Colic lymph node (tissue), 1 donor: ENCODE measurements around the genes MPHOSPH8 and CRYL1.

GRCh38 chr13:18297368-18297800 lies 884.2 kb downstream of the TUBA3C start:
- PRO-cap = no peak

GRCh38 chr13:18905074-18905503 lies 276.5 kb downstream of the TUBA3C start:
- PRO-cap = no peak

- PRO-cap = no peak
These were observed 57.8 kb upstream of the TUBA3C start for GRCh38 chr13:19239423-19239828.

GRCh38 chr13:19632926-19633877 lies at the start of gene MPHOSPH8:
Gene MPHOSPH8, plus strand, starts transcription at chr13:19633659.
- PRO-cap = unidirectional peak, plus-strand start at chr13:19633298; bidirectional peak, plus-strand start at chr13:19633651, minus-strand start at chr13:19633474

- PRO-cap = no peak
These were observed 11.9 kb downstream of the ZMYM2 start for GRCh38 chr13:19970160-19971071.

GRCh38 chr13:20090968-20091389 lies 69.9 kb downstream of the GJA3 start:
- PRO-cap = no peak

DNA sequence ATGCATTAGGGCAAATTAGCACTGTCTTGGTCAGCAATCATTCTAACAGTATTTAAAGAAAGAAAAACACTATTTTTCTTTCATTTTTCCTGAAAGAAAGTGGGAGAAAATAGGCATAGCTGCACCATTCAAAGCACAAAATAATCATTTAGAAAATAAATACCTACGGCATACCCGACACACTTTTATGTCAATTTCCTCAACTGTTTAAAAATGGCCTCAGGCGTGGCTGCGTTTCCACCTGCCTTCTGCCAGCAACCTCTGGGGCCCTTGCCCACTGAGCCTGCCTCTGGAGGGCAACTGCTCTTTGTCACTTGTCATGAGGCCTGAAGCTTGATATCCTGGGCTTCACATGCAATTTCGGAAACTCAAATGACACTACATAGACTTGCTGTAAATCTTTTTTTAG lies 19.8 kb downstream of the GJA3 start:
- PRO-cap = no peak

DNA sequence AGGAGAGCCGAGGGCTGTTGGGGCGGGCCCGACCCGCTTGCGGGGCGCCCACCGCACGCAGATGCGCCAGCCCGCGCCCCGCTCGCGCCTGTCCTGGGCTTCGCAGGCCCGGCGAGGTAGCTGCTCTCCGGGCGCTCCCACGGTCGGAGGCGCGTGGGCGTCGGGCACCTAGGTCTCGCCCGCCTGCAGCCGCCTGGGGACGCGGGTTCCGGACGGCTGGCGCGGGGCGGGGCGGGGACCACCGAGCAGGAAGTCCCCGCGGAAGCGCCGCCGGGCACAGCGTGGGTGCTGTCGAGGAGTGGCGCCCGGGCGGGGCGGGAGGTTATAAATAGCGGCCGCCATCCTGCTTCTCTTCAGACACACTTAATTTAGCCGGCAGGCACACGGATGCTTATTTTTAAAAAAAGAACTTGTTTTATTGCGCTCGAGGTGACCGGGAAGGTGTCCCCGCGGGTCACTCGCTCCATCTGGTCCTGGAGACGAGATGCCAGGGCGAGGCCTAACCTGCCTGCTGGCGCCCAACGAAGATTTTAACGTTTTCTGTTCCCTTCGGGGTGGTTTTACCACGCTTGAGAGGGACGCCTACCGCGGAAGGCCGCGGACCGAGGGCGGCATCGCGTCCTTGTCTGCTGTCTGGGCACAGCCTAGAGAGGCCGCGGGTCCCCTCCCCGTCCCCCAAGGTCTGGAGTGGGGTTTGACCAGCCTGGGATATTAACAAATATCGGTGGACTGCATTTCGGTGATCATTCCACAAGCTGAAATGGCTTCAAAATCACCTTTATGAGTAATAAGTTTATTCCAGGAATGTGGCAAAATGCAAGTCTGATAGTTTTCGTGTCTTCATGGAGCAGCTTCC lies 724 bp upstream of the GJA3 start:
- PRO-cap = unidirectional peak, plus-strand start at position 356 of the sequence

DNA sequence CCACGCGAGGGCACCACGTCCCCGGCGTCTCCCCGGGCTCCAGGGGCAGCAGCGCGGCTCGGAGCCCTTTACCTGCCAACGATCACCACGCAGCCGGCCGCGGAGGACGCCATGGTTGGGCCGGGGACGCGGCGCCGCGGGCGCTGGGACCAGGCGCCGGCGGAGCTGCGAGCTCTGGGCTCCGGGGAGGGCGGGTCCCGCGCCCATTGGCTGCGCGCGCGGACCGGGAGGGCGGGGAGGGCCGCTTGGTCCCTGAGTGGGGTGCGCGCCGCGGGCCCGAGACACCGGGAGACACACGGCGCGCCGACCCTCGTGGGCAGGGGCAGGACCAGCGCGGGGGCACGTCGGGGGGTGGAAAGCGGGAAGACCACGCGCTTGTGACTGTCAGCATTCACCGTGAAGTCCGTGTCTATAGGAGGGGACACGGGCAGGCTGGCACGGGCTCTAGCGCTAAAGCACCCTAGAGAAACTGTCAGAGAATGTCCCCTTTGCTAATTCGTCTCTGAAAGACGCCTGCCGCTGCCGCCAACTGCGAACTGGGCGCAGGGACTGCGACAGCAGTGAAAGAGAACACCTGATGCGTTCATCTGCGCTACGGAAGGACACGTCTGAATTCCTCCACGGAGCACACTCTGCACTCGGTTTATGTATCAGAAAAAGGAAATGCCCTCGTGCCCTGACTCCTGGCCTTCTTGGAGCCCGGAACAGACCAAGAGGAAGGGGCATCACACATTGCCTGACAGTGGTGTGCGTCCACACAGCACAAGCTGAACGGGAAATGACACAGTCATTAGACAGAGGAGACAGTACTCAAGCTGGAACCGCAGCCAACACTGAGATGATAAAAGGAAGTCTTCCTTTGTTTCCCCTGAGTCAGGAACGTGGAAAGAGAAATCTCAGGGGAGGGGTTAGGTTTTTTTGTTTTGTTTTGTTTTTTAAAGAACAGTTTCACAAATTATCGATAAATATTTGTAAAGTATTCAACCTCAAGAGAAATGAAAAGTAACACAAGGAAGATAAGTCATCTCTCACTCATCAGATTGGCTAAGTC lies at the start of gene CRYL1:
Gene CRYL1, minus strand, starts transcription at position 176 of the 1,051 bp plus-strand sequence.
- PRO-cap = bidirectional peak, plus-strand start at position 255 of the sequence, minus-strand start at position 167 of the sequence; bidirectional peak, plus-strand start at position 790 of the sequence, minus-strand start at position 504 of the sequence

DNA sequence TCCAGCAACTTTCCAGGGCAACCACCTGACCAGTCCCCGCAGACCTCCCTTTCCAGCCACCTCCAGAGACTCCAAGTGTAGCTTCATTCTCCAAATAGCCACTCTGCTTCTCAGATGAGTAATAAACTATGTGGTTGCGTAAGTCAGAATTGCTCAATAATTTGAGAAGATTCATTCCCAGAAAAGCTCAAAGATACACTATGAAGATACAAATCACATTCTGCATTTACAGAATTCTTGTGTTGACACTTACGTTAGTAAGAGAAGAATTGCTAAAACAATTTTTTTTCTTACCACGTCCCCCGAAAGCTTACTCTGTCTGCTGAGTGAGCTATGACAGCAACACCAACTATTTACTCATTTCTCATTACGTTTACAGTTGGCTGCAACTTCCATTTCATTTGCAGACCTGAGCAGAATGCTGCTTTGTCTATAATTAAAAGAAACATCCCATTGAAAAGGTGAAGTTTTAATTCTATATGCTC lies 8.3 kb upstream of the LATS2 start:
- PRO-cap = no peak

DNA sequence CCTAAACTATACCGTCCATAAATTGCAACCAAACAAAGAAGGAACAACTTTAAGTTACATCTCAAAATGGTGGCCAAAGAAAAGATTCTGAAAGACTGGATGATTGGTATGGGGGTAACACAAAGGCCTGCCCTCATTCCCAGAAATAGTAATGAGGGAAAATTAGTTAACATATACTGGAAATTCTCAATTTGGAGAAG lies 3.8 kb downstream of the SAP18 start:
- PRO-cap = no peak

- PRO-cap = no peak
These were observed 132.0 kb downstream of the ZDHHC20 start for GRCh38 chr13:21326800-21327777.

DNA sequence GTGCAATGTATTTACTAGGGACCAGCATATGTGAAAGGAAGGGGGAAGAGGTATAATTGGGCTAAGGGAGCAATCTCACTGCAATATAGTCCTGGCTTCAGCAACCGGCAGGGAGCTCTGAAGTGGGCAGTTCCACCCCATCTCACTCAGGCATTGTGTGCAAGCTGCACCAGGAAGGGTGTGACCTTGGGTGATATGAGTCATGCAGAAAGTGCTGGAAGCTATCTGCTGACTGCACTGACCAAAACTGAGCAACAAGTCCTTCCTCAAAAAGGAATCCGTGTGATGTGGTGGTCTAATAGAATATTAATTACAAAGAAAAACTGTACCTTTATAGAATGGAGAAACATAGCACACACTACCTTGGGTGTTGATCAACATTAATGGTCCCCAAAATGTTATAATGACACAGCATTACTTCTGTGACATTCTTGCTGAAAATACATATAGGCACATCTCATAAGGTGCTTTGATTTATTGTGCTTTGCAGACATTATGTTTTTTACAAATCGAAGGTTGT lies 23.2 kb downstream of the ZDHHC20 start:
- PRO-cap = unidirectional peak, minus-strand start at position 155 of the sequence

DNA sequence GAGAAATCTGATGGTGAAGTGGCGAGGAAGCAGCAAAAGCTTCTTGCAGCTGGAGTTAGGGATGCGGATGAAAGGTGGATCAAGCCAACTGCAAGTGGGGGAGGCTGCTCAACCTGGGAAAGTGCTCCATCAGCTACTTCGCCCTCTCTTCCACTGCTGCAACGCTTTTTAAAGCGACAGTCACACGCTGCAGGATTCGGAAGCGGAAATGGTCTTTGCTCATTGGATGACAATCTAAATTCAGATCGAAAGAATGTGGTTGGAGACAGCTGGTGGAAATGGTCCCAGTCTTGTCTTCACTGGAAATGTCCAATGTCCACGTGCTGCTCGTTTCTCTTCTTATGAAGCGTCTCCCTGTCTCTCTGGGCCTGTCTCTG lies 2.2 kb upstream of the FGF9 start:
- PRO-cap = no peak

DNA sequence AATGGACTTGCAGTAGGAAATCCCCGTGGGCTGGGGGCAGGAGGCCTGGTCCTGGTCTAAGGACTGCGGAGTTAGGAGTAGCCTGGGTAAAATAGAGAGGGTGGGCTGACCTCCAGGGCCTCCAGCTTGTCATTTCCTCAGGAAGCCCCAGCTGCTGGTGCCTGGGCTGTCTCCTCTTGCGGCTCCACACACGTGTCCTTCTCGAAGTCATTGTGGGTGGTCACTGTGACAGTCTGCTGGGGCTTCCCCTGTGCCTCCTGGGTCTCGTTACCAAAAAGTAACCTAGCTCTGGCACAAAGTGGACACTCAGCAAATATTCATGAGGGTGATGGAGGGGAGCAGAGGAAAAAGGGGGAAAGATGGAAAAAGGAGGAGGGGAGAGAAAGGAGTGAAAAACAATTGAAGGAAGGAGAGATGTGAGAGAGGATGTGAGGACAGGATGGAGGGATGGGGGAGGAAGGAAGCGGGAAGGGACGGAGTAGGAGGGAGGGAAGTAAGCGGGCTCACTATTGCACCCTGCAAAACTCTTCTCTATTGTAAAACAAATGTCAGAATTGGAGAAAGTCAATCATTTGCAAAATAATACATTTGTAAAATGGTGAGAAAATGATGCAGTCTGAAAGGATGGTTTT lies 259.8 kb downstream of the FGF9 start:
- PRO-cap = no peak

- PRO-cap = bidirectional peak, plus-strand start at chr13:22114901, minus-strand start at chr13:22114731
These were observed 444.0 kb downstream of the FGF9 start for GRCh38 chr13:22114597-22115555.

- PRO-cap = no peak
These were observed 342.8 kb upstream of the SGCG start for GRCh38 chr13:22837929-22838335.

DNA sequence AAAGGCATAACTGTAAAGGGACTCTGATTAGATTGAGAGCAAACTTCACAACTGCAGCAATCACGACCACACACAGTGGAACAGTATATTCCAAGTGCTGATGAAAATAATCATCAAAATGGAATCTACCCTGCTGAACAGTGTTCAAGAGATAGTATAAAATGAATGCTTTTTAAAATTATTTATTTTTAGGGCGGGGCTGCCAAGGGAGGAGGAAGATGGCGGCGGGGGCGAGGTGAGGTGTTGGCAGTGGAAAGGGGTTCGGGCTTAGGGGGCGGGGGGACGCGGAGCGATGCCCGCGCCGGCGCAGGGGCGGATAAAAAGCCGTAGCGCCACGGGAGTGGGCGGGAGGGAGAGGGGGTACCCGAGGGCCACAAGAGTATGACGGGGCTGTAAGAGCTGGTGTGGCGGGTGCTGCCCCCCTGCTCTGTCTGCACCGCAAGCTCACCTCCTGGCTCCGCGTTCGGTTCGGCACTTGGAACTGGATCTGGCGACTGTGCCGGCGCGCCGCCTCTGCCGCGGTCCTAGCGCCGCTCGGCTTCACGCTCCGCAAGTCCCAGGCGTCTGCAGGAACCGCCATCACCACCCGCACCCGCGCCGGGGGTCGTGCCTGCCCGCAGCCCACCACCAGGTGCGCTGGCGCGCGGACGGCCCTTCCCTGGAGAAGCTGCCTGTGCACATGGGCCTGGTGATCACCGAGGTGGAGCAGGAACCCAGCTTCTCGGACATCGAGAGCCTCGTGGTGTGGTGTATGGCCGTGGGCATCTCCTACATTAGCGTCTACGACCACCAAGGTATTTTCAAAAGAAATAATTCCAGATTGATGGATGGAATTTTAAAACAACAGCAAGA lies 265.3 kb upstream of the SGCG start:
- PRO-cap = no peak

GRCh38 chr13:22926977-22927480 lies 253.8 kb upstream of the SGCG start:
- PRO-cap = no peak

DNA sequence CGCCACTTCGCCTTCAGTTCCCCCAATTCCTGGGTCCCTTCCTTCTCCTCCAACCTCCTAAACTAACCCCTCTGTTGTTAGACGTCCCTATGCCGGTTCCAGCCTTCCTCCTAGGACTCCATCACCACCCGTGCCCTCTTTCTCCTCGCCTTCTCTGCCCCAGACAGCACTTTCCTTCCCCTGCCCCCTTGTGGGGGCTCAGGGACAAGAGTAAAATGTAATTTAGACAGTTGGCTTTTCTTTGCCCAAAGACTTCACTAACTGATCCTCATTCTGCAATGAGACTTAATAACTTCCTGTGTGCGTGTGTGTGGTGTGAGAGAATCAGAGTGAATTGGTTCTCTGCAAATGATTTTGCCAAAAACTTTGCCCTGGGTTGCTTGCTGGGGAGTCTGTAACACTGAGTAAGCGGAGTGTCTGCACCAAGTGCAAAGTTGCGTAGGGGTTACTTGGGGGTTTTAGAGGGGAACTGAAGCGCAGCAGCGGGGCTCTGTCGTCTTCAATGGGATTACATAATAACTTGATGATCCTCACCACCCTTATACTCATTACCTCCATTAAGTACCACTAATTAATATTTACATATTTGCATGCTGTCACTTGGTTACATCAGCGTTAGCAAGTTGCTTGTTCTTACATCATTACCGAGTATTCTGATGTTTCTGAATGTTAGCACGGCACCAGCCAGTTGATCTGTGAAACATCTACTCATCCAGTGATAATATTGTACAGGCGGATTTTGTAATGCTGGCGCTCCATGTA lies 19.9 kb upstream of the SGCG start:
- PRO-cap = no peak